Pulmonary lymph node (tissue), 1 donor: Measurements from ENCODE around the genes UNC93B1 and TESMIN.

DNA sequence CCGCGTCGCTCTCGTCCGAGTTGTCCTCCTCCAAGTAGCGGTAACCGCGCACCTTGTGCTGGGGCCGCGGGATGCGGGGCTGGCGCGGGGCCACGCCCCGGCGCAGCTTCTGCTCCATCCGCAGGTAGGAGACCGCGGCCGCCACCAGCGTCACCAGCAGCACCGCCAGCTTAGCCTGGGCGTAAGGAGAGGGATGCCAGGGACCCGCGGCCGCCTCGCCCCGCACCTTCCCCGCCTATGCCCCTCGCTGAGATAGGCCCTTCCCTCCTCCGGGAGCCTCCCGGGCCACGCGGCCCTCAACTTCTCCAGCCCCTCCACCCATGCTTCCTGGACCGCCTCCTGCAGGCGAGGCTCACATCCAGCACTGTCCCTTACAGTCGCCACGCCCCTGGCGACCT lies 12.2 kb downstream of the UNC93B1 start:
- PRO-cap: no peak

GRCh38 chr11:68003940-68004295 lies at the start of gene UNC93B1:
UNC93B1 (minus strand) TSS chr11:68004097.
- PRO-cap: unidirectional peak, minus-strand start at chr11:68004053; unidirectional peak, minus-strand start at chr11:68004125

GRCh38 chr11:68017794-68018769 lies 8.0 kb downstream of the ALDH3B1 start:
- PRO-cap: no peak

GRCh38 chr11:68043187-68044193 lies 4.7 kb downstream of the TCIRG1 start:
- PRO-cap: no peak

DNA sequence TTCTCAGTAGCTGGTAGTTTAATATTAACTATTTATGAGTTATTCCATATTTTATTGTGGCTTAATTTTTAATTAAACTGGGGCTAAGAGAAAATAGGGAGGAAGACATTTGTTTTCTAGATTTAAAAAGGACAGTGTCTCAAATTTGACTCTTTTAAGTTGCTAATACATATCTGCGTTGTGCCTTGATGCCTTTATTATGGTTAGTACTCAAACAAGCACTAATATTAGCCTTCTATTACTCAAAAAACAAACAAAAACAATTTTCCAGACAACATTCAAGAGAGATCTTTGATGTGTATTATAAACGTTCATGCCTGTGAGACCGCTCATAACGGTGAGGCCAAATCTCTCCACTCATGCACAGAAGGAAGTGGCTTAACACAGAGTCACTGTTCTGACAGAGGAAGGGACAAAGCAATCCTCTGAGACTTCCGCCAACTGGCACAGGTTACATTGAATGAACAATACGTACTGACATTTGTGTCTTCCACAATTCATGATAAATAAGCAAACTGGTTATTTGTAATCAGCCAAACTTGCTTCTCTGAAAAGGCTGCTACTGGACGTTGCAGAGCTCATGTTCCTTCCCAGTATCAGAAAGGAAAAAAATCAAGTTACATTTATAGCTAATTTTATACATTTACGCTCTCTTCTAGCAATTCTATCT lies 30.5 kb downstream of the CHKA start:
- PRO-cap: no peak

- PRO-cap: no peak
Measured at GRCh38 chr11:68092489-68093674, 28.3 kb downstream of the CHKA start.

DNA sequence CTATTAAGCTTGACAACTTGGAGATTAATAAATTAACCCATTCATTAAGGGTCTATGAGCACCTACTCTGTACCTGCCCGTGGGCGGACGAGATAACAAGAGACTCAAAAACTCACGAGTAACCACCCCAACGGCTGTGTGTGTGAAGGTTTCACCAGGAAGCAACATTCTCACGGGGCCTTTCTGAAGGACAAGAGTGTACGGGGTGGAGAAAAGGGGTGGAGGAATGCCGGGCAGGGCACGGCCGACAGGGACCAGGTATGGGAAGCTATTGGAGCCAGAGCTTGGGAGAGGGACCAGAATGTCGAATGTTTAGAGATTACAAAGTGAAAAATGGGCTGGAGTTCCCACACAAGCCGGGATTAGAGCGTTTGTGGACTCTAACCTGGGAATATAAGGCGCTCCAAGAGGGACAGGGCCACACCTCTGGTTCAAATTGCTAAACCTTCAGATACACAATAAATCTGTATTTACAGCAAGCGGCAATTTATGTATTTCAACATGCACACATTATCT lies 1.5 kb downstream of the KMT5B start:
- PRO-cap: no peak

DNA sequence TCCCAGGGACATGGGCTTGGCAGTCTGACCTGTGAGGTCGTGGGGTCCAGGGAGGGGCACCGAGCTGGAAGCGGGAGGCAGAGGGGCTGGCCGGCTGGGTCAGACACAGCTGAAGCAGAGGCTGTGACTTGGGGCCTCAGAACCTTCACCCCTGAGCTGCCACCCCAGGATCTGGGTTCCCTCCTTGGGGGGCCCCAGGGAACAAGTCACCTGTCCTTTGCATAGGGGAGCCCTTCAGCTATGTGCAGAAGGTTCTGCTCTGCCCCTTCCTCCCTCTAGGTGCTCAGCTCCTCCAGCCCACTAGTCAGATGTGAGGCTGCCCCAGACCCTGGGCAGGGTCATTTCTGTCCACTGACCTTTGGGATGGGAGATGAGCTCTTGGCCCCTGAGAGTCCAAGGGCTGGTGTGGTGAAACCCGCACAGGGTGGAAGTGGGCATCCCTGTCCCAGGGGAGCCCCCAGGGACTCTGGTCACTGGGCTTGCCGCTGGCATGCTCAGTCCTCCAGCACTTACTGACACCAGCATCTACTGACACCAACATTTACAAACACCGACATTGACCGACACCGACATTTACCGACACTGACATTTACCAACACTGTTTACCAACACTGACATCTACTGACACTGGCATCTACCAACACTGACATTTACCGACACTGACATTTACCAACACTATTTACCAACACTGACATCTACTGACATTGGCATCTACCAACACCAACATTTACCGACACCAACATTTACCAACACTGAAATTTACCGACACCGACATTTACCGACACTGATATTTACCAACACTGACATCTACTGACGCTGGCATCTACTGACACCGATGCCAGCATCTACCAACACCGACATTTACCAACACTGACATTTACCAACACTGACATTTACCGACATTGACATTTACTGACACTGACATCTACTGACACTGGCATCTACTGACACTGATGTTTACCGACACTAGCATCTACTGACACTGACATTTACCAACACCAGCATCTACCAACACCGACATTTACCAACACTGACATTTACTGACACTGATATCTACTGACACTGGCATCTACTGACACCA lies 71.8 kb upstream of the PPP6R3 start:
- PRO-cap: no peak

- PRO-cap: no peak
Measured at GRCh38 chr11:68413729-68414018, 46.9 kb upstream of the PPP6R3 start.

- PRO-cap: no peak
Measured at GRCh38 chr11:68437321-68438097, 23.0 kb upstream of the PPP6R3 start.

GRCh38 chr11:68460882-68461967 lies 673 bp downstream of the PPP6R3 start:
- PRO-cap: unidirectional peak, plus-strand start at chr11:68460963

GRCh38 chr11:68565128-68565580 lies 104.6 kb downstream of the PPP6R3 start:
- PRO-cap: no peak

GRCh38 chr11:68600127-68600640 lies 84.2 kb upstream of the GAL start:
- PRO-cap: no peak

- PRO-cap: no peak
Measured at GRCh38 chr11:68616536-68617287, 67.6 kb upstream of the GAL start.

GRCh38 chr11:68749368-68750550 lies 1.6 kb downstream of the TESMIN start:
- PRO-cap: no peak

- PRO-cap: no peak
Measured at GRCh38 chr11:68750551-68750845, 822 bp downstream of the TESMIN start.

DNA sequence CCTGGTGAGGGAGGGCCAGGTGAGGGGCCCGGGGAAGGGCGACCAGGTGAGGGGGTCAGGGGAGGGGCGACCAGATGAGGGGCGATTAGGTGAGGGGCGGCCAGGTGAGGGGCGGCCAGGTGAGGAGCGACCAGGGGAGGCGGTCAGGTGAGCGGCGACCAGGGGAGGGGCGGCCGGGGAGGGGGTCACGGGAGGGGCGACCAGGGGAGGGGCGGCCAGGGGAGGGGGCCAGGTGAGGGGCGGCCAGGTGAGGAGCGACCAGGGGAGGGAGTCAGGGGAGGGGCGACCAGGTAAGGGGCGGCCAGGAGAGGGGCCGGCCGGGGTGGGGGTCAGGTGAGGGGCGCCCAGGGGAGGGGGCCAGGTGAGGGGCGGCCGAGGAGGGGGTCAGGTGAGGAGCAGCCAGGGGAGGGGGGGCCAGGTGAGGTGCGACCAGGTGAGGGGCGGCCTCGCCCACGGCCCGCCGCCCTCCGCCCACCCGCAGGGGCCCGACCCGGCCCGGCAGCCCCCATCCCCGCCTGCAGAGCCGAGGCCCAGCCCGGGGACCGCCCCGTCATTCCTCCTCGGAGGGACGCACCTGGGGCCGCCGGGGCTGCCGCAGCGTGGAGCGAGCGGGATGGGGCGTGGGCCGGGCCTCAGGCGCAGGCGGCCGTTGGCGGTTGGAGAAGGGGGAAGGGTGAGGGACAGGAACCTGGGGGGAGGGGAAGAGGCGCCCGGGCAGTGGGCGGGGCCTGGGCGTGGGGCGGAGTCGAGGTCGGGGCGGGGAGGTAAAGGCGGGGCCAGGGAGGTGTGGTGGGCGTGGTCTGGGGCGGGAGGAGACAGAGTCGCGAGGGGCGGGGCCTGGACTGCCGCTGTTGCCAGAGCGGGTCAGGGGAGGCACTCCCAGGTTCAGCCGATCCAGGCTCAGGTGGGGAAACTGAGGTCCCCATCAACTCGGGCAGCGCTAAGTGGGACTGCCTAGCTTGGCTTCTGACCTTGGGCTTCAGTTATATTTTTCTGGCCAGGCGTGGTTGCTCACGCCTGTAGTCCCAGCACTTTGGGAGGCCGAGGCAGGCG lies at the start of gene TESMIN:
Gene TESMIN, minus strand, starts transcription at position 675 of the 1,053 bp plus-strand sequence.
- PRO-cap: bidirectional peak, plus-strand start at position 818 of the sequence, minus-strand start at position 651 of the sequence

- PRO-cap: no peak
Measured at GRCh38 chr11:68825295-68826036, 16.2 kb downstream of the CPT1A start.

DNA sequence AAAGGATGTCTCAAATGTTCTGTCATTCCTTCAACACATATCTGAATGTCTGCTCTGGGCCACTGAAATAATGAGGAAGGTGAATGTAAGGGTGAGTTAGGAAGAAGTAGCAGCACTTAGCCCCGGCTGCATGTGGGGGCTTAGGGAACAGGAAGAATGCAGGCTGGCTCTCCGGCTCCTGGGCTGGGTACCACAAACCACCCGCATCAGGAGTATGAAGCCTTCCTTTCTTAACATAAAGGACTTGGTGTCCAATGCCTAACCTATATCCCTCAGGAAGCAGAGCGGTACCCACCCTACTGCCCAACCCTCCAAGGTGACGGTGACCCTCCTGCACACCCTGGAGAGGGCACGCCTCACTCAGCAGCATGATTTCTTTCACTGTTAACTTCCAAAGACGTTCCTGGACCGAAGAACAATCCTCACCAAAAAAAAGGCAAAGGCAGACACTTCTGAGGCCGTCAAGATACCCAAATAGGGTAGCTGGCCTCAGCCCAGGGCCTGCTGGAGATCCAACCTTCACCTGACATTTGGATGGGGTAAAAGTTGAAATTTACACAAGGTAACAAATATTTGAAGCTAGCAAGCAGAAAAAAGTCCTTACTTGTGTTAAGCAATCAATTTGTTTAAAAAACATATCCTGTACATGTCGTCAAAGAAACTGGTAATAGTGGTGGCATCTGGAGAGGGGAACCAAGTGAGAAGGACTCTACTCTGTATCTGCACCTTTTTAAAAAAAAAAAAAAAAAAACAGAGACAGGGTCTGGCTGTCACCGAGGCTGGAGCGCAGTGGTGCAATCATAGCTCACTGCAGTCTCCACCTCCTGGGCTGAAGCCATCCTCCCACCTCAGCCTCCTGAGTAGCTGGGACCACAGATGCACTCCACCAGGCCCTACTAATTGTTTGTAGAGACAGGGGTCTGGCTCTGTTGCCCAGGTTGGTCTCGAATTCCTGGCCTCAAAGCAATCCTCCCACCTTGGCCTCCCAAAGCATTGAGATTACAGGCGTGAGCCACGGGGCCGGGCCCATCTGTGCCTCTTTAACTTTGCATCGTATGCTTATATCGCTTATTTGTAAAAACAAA lies 3.5 kb downstream of the CPT1A start:
- PRO-cap: no peak

DNA sequence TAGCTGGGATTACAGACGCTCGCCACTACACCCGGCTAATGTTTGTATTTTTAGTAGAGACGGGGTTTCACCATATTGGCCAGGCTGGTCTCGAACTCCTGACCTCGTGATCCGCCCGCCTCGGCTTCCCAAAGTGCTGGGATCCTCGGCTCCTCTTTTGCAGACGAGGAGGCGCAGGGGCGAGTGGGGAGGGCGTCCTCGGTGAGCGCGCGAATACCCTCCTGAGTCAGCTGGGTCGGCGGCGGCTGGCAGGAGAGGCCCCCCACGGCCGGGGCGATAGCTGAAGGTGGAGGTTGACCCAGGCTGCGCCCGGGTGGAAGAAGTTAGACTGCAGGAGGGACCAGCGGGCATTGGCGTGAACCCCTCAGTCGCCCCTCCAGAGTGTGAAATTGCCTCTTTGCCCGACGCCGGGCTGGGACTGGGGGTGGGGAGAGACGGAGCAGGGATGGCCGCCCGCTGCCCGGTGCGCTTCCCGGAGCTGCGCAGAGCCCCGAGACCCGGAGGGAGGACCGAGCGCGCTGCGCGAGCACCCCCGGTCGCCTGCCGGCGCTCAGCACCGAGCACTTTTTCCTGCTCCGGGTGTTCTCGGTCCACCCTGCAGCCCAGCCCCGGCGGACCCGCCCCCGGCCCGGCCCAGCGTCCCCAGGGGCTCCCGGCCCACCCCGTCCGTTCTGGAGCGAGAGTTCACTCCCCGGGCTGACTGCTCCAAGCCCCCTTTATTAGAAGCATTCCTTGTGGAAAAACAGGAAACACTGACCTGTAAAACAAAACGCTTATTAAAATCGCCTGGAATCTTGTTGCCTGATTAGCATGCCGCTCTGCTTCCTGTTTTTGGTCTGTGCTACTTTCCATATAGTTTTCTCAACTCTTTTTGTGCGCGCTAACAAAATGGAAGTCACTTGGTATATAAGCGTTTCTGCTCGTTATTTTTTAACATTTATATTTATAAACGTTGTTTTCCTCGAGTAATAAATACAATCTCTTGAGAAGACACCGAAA lies 13.7 kb upstream of the CPT1A start:
- PRO-cap: no peak